ENCODE results near the gene ABRACL.

- PRO-cap = bidirectional peak, plus-strand start at chr6:139028842, minus-strand start at chr6:139028637; unidirectional peak, plus-strand start at chr6:139029149
These were observed at the start of gene ABRACL for GRCh38 chr6:139028269-139029429. Gene ABRACL (plus strand): TSS chr6:139028745.

GRCh38 chr6:139030577-139030991, 2.0 kb downstream of the ABRACL start:
- PRO-cap = no peak

DNA sequence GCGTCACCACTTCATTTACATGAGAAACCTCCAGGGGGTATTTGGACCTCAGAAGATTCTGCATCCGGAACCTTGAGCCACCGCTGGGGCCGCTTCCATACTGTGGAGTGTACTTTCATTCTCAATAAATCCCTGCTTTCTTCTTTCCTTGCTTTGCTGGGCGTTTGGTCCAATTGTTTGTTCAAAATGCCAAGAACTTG, 1.5 kb upstream of the HECA start:
- PRO-cap = no peak

- PRO-cap = no peak
These were observed 17.1 kb upstream of the TXLNB start for GRCh38 chr6:139308800-139309461.

- PRO-cap = no peak
These were observed 165.3 kb upstream of the CITED2 start for GRCh38 chr6:139539775-139540183.

- PRO-cap = no peak
These were observed 675.8 kb upstream of the CITED2 start for GRCh38 chr6:140049960-140050888.

DNA sequence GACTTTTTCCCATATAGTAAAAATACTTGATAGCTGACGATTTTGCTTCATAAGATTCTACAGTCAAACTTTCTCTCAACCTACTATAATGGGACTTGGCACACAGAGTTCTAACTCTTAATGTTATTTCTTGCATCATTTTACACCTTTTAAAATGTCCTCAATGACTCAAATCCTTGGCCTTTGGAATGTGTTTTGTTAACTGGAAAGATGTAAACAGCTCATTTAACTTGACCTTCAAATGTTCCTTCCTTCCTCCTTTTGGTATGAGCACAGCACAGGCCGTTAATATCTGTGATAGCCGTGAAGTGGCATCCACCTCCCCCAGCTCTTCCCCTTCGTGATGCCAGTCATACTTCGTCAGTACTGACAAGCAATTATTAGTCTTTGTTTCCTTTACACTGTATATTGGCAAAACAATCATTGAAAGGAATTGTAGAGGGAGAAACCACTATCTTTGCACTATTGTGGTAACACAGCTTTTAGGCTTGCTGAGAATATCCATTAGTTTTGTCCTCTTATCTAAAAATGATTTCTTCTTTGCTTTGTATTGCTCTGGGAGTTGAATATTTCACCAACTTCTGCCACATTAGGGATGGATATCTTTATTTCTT, 972.1 kb upstream of the CITED2 start:
- PRO-cap = no peak

- PRO-cap = no peak
These were observed 1162.7 kb upstream of the CITED2 start for GRCh38 chr6:140537016-140537601.

DNA sequence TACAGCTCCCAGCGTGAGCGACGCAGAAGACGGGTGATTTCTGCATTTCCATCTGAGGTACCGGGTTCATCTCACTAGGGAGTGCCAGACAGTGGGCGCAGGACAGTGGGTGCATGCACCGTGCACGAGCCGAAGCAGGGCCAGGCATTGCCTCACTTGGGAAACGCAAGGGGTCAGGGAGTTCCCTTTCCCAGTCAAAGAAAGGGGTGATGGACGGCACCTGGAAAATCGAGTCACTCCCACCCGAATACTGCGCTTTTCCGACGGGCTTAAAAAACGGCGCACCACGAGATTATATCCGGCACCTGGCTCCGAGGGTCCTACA, 317.9 kb upstream of the GJE1 start:
- PRO-cap = no peak

DNA sequence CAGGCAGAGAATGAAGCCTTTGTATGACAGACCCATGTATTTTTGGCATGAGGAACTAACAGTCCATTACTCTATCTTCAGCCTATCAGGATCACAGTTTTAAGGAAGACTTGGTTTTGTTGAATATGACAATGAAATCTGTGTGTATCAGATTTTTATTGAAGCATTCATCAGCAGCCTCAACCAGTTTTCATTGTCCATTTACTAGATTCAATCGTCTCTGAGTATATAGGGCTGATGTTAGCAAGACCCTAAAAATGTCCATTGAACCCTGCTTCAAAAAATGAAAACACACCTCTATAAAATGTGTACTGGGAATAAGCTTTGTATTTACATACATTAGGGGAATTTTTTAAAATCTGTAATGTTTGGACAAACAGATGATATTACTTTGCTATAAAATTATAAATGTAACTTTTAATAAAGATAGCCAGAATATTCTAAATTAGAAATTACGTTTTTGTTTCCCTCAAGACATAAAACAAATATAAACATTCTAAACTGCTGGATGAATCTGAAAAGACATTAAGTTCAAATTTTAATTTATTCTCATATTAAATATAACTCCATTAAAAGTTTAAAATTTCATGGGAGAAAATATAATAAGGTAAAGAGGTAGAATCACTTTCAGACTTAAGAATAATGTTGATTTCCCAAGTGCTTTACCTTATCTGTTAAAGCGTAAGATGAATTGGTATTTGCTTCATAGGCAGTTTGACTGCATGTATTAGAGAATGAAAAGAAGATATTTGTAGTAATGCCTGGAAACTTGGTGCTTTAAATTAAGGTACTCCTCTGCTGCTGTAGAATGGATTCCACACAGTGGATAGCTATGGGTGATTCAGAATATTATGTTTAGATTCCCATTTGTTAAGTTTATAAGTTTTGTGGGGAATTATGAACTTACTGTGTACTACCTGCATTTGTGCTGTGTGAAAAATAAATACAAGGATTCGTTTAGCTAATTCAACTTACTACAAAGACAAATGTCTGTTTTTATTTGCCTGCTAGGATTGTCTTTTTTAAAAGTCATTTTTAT, 71.9 kb downstream of the VTA1 start:
- PRO-cap = no peak

DNA sequence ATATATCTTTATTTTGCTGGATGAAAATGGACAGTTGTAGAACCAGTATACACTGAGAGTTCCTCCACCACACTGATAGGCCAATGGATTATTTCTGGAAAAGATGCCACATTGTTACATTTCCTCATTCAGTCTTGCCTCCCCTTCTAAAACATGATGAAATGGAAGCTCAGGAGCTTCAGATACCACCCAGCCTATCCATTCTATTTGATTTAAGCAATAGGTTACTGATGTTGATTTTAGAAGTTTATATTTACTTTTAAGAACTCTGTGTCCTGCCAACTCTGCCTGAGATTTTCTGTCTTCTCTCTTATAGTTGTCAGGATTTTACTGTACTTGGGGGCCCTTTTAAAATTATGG, 16.3 kb upstream of the ADGRG6 start:
- PRO-cap = no peak

GRCh38 chr6:142696002-142696769, 248.8 kb downstream of the HIVEP2 start:
- PRO-cap = no peak

DNA sequence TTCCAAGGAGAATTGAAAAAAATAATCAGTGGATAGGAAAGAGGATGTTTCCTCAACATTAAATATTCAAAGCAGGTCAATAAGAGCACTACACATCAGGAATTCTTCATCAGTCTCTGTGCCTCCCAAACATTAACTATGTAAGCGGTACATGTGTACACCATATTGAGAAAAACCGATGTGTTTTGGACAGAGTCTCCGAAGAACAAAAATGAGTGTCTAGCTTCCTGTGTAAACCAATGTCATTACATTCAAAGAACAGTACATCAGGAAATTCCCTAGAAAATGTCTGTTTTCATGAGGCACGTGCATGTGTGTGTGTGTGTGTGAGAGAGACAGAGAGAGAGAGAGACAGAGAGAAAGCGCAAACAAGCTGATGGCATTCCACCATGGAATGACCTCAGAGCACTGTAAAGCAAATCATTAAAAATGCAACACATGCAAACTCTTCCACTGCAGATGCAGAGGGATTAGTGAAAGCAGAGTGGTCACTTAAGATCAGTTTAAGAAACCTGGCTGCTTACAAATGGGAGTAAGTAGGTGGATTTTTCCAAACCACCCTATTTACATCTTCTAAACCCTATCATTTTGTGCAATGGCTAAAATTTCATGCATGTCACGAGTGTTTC, 134.0 kb downstream of the HIVEP2 start:
- PRO-cap = no peak

- PRO-cap = no peak
These were observed 48.5 kb downstream of the HIVEP2 start for GRCh38 chr6:142896174-142897256.

GRCh38 chr6:142903676-142904408, 41.1 kb downstream of the HIVEP2 start:
- PRO-cap = no peak

GRCh38 chr6:142913470-142914155, 31.4 kb downstream of the HIVEP2 start:
- PRO-cap = no peak

DNA sequence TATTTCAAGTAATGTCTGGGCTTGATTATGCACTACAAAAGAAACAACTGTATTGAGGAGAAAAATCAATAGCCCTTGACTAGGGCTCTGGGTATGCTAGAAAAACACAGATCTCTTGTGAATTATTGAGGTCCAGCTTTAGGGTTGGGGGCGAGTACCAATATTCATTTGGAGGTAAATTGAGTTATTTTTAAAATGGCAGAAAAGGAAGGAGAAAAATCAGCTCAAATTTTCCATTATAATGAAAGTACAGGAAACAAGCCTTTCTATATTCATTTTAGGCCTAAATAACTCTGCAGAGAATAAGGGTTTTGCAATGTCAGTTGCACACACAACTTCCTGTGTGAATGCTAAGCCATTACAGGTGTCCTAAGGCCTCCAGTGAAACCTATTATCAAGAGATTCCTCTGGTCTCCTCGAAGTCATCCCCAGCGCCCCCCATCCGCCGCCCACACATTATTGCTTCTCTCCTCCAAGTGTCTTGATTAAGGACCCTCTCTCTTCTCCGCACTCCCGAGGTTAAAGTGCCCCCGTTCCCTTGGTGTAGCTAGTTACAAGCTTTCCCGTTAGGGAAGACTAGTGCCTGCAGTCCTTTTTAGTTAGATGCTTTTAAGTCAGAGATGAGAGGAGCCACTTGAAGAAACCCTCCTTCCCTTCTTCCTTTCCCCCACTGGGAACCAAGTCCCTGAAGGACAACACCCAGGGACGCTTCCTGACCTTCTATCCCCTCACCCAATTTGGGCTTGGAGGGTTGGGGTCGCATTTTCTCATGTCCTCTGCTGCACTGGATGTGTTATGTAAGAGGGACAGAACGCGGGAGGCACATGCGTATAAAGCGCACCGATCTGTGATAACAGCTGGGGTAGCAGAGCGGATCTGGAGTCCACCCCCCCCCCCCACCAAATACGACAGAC, 1.2 kb downstream of the HIVEP2 start:
- PRO-cap = no peak

- PRO-cap = unidirectional peak, minus-strand start at chr6:142947515
These were observed 2.6 kb upstream of the HIVEP2 start for GRCh38 chr6:142947451-142948087.

GRCh38 chr6:143058681-143059587, 1.8 kb upstream of the AIG1 start:
- PRO-cap = no peak

- PRO-cap = no peak
These were observed 111.1 kb downstream of the ADAT2 start for GRCh38 chr6:143338958-143340264.

Measured in neutrophil (primary cell).